Caco-2 (cell line): ENCODE data around the gene ZCCHC24.

- PRO-cap: no peak
- RRBS: no CpG with 5 or more reads among the region's 14 CpGs
Measured at GRCh38 chr10:78040515-78041693, 7.2 kb downstream of the RPS24 start.

DNA sequence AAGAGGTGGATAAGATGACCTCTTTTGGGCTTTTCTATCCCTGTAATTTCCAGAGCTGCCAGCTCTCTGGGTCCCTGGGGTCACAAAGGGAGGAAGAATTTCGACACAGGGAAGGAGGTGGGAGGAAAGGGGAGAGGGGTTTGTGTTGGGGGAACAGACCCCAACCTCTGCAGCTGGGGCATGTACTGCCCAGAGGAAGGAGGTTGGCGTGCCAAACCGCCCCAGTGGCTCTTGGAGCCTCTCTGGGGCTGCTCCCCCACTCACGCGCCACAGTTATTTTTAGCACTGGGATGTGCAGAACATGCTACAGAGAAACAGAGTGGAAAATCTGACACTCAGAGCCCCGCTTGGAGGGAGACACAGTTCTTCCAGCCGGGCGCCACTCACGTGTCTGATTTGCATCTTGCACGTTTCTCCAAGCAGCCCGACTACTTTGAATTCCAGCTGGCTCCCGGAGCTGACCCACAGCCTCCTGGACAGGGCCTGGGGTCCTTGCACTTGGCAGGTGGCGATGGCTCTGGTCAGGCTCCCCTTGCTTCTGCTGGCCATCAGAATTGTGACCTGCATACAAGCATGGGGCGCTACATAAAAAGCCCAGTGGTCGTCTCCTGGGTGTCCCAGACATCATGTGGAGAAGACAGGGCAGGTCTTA is 182.0 kb downstream of the RPS24 start:
- PRO-cap: no peak
- RRBS: 89% methylated on average over 5 of the region's 15 CpGs

DNA sequence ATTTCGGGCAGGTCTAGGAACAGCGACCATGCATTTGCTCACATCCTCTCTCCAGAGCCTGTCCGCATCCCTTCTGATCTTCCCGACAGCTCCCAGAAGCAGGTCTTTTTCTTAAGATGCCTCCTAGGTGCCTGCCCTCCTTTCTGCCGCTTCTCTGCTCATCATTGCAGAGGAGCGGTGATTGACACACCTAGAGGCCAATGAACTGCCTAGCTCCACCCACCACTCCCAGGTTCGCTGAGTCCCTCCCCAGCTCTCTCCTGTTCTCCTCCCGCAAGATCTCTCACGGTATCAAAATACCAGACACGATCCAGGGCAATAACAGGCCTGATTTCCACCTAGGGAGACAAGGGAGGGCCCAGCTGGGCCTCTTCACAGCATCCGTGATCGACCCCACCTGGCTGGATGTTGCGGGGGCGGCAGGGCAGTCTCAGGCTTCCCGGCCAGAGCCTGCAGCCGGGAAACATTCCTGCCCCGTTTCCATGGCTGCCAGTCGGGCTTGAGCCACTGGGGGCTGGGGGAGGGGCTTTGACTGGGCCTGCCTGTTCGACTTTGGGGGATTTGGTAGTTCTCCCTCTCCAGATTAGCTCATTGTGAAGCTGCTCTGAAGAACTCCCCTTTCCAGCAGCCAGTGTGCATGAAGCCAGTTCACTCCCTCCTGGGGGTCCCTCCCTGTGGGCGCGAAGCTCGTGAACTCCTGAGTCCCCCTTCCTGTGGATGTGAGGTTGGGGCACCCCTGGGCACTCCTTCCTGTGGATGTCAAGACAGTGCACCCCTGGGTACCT is 373.5 kb downstream of the RPS24 start:
- PRO-cap: bidirectional peak, plus-strand start at position 265 of the sequence, minus-strand start at position 156 of the sequence
- RRBS: no CpG with 5 or more reads among the region's 22 CpGs

GRCh38 chr10:78510596-78511272 is 477.1 kb downstream of the RPS24 start:
- PRO-cap: no peak
- RRBS: no CpG with 5 or more reads among the region's 11 CpGs

- PRO-cap: no peak
- RRBS: no CpG with 5 or more reads among the region's 2 CpGs
Measured at GRCh38 chr10:78651547-78651823, 417.3 kb upstream of the ZMIZ1 start.

DNA sequence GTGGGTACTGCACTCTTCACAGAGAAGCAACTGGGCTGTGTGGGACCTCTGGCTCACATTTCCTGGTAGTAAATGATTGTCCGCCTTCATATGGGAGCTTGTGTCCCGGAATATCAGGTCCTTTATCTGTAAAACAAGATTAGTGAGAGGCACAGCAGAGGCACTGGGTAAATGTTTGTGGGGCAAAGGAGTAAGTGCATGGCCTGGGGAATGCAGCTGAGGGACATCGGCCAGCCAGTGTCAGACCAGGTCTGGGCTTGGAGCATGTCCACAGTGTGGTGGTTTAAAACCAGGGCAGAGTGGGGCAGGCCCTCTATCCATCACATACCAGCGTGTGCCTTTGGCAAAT is 323.3 kb upstream of the ZMIZ1 start:
- PRO-cap: bidirectional peak, plus-strand start at position 243 of the sequence, minus-strand start at position 64 of the sequence
- RRBS: no CpG with 5 or more reads among the region's 4 CpGs

- PRO-cap: no peak
- RRBS: no CpG with 5 or more reads among the region's 14 CpGs
Measured at GRCh38 chr10:78777160-78778357, 291.2 kb upstream of the ZMIZ1 start.

GRCh38 chr10:78960417-78960887 is 108.3 kb upstream of the ZMIZ1 start:
- PRO-cap: no peak
- RRBS: no CpG with 5 or more reads among the region's 8 CpGs

GRCh38 chr10:79073353-79074515 is 5.0 kb downstream of the ZMIZ1 start:
- PRO-cap: no peak
- RRBS: no CpG with 5 or more reads among the region's 17 CpGs

- PRO-cap: no peak
- RRBS: 96% methylated on average over 7 of the region's 16 CpGs
Measured at GRCh38 chr10:79084882-79085713, 16.3 kb downstream of the ZMIZ1 start.

DNA sequence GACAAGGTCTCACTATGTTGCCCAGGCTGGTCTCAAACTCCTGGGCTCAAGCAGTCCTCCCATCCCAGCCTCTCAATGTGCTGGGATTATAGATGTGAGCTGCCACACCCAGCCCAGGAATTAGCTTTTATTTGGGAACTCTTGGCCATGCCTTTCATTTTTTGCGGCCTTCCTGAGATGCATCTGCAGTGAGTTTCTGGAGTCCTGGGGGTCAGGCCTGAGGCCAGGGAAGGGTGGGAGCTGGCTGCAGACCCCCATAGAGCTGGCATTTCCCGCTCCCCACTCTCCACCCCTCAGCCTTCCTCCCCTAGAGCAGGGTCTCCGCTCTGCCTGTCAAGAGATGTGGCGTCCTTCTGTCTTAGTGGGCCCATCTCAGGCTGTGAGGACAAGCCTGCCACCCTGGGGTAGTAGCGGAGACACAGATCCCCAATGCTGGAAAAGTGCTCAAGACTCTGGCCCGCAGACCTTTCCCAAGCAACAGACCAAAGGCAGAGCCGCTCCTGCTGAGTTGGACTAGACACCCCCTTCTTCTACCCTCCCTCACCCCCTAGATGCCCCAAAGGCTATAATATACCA is 77.2 kb downstream of the ZMIZ1 start:
- PRO-cap: no peak
- RRBS: no CpG with 5 or more reads among the region's 7 CpGs

GRCh38 chr10:79157504-79158237 is 88.9 kb downstream of the ZMIZ1 start:
- PRO-cap: bidirectional peak, plus-strand start at chr10:79157802, minus-strand start at chr10:79157635; unidirectional peak, minus-strand start at chr10:79157951
- RRBS: no CpG with 5 or more reads among the region's 13 CpGs

- PRO-cap: no peak
- RRBS: 54% methylated on average over 3 of the region's 10 CpGs
Measured at GRCh38 chr10:79196930-79197872, 128.4 kb downstream of the ZMIZ1 start.

DNA sequence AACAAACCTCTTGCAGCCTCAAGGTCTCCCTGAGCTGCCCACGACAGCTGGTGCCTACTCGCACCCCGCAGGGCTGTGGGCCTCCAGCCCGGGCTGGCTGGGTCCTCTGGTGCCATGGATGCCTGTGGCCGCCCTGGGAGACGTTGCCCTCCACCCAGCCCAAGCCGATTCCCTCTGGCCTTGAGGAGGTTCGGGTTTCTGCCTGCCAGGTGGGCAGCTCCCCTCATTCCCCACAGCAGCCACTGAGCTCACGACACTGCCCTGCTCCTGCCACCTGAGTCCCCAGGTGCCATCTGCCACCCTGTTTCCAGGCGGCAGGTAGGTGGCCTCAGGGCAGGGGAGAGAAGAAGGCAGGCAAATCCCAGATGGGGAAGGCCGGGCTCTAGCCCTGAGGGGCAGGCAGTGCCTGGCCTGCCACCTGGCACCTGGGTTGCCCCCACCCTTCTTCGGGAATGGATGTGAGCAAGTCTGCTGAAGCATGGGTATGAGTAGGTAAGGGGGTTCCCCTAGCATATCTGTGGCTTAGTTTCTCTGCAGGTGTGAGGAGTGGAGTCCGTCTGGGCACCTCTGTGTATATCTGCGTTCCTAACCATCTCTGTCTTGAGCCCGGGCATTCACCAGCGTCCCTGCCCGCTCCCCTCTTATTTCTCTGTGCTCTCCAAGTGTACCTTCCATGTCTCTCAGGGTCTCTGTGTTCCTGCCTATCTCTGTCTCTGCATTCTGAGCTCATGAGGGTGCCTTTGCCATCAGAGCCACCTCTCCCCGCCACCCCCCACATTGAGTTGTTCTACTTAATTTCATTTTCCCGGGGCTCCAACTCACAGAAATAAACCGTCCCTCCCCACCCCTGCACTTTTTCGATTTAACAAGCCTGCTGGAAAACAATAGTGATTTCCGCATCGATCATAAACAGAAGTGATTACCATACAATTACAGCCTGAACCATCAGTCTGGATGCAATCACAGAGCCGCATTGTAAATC is 92.0 kb upstream of the PPIF start:
- PRO-cap: no peak
- RRBS: no CpG with 5 or more reads among the region's 24 CpGs

- PRO-cap: no peak
- RRBS: no CpG with 5 or more reads among the region's 16 CpGs
Measured at GRCh38 chr10:79297945-79298702, 49.1 kb upstream of the PPIF start.

DNA sequence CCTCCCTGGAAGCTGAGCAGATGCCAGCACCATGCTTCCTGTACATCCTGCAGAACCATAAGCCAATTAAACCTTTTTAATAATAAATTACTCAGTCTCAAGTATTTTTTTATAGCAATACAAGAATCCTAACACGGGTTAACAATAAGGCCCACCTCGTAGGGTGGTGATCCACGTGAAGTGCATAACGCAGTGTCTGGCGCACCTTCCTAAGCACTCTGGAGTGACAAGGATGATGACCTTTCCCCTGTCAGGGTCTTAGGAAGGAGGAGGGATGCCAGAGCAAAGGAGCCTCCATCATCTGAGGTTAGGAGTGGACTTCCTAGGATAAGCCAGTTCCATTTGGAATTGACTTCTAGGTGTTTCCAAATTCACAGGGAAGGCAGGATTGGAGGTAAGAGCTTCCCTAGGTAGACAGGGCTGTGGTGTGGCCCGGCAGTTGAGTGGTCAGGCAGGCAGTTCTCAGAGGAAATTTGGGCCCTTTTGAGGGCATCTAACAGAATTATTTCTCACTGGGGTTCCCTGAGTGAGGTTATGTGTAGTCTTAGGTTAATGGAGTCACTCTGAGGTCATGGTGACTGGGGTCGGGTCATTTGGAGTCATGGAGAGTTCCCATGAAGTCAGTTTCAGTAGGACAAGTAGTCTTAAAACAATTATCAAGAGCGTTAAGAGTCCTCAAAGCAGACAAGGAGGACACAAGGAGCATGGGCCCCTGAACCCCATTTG is 8.1 kb downstream of the PPIF start:
- PRO-cap: no peak
- RRBS: no CpG with 5 or more reads among the region's 8 CpGs

GRCh38 chr10:79403400-79404128 is 41.9 kb downstream of the ZCCHC24 start:
- PRO-cap: no peak
- RRBS: 94% methylated on average over 8 of the region's 22 CpGs

- PRO-cap: no peak
- RRBS: no CpG with 5 or more reads among the region's 11 CpGs
Measured at GRCh38 chr10:79409554-79410332, 35.7 kb downstream of the ZCCHC24 start.

DNA sequence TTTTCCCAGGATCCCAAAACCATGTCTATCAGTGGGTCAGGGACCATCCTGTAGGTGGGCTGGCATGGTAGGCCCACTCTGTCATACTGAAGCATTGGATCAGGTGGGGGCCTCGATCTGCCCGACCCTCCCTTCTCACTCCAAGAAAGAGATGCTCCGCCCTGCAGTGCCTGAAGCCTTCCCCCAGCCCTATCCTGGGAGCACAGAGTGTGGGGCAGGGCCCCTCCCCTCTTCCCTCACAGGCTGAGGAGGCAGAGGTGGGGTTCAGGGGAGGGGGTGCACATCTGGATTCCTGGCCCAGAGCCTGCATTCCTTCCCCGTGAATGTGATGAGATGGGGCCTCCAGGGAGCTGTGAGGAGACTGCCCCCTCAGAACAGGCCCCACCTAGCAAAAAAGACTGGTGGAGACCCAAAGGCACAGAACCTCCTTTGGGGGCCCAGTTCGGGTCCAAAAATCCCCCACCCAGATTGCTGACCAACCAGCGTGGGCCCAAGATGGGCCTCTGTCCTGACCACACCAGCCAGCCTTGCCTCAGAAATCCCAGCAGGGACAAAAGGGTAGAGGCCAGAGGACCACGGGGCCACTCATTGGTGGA is 13.5 kb downstream of the ZCCHC24 start:
- PRO-cap: no peak
- RRBS: no CpG with 5 or more reads among the region's 7 CpGs

- PRO-cap: bidirectional peak, plus-strand start at chr10:79445999, minus-strand start at chr10:79445624
- RRBS: 2% methylated on average over 33 of the region's 52 CpGs
Measured at GRCh38 chr10:79445476-79445907, at the start of gene ZCCHC24. Gene ZCCHC24 (minus strand): TSS chr10:79445624.